Hair follicle dermal papilla cell (primary cell): ENCODE data around the genes FARP2 and ING5.

DNA sequence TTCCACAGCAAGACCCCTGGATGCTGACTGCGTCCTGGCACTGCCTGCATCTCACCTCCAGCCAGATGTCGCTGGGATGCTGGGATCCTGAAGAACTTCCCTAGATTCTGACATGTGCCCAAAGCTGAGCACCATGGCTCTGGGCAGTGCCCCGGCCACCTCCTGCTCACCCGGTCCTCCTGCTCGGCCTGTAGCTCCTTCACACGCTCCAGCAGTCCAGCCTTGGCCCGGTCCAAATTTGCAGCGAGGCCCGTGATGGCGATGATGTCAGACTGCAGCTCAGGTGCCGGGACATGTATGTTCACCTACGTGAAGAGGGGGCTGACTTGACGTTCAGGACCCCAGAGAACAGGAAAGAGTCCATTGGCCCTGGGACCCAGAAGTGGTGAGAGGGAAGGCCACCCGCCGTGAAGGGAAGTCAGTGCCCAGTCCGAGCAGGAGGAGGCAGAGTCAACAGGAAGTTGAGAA lies 46.5 kb downstream of the ANO7 start:
- CAGE, long polyA plus RNA, result no peak

DNA sequence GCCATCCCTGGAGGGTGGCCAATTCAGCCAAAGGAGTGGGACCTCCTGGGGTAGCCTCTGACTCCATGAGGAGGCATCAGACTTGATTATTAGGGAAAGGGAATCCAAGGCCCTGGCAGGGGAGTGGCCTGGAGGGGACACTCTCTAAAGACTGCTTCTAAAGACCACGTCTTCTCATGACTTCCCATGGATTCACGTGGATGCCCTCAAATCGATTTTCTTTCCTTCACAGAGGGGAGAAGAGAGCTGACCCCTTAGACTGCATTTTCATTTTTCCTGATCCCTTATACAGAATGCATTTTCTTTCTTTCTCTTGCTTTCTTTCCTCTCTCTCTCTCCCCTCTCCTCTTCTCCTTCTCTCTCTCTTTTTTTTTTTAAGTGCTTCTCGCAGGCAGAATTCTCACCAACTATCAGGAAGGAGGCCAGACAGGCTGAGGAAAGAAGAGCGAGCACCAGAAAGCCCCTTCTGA lies 50.6 kb downstream of the ANO7 start:
- CAGE, long polyA plus RNA, result no peak

DNA sequence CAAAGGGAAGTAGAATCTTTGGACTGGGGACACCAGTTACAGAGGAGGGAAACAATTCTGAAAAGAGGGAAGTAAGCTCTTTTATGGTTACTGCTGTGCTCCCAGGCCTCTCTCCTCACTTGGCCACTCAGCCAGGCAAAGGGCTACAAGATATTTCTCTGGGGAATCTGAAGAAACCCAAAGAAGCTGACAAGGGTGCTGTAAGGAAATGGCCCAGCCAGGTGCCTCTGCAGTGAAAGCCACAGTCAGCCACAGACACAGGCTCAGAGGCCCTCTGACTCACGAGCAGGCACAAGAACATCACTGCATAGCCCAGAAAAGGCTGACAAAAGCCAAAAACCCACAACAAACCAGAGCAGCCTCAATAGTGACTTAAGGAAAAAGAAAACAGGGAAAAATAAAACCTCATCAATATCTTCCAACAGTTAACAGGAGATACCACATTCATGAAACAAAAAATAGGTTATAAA lies 5.7 kb downstream of the HDLBP start:
- CAGE, long polyA plus RNA, result no peak

DNA sequence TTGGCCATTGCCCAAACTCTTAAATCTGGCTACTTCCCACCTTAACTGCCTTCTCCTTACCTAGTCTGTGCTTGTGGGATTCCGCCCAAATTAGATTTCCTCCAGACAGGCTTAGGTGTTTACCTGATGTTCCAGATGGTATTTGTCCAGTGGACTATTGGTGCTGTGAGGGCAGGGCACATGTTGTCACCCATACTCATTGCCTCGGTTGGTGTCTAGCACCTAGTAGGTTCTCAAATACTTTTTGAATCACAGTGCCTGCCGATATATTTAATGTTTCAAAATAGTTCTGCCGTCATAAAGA lies 1.0 kb downstream of the SEPTIN2 start:
- CAGE, long polyA plus RNA, result no peak

- CAGE, long polyA plus RNA, result no peak
Measured at GRCh38 chr2:241327539-241328139, 11.9 kb downstream of the SEPTIN2 start.

GRCh38 chr2:241329470-241329784 lies 13.7 kb downstream of the SEPTIN2 start:
- CAGE, long polyA plus RNA, result no peak

DNA sequence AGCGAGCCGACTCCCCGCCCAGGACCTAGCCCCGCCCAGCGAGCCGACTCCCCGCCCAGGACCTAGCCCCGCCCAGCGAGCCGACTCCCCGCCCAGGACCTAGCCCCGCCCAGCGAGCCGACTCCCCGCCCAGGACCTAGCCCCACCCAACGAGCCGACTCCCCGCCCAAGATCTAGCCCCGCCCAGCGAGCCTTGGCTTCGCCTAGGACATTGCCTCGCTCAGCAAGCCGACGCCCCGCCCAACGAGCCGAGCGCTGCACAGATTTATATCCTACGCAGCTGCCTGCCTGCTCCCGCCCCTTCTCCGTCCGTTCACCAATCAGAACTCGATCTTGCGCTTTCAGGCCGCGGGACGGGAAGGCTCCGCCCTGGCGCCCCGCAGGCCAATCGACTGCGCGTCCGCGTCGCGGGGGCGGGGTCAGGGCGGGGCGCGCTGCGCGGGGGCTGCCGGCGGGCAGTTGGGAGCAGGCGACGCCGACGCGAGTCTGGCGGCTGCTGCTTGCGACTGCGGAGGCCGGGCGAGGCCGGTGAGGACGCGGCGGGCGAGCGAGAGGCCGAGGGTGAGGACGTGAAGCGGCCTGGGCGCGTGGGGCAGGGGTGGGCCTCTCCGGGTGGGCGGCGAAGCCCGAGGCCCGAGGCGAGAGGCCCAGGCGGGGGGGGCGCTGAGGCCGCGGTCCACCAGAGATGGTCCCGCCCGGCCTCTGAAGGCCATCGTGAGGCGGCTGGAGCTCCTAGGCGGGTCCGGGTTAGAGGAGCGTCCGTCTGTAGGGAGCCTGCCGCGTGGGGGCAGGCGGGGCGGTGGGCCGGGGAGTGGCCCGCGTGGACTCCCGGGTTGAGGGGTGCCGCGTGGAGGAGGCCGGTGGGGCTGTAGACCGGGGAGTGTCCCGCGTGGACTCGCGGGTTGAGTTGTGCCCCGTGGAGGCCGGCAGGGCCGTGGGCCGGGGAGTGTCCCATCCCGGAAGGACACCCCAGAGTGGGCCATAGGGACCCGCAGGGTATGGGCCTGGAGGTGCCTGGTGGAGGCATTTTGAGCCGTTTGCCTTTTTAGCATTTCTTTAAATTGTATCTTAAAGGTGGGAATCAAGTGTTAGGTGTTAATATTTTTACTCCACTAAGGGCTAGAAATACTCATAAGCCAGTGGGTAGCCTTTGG lies at the start of gene FARP2:
Gene FARP2 (plus strand): TSS at position 458 of the 1,154 bp plus-strand sequence.
- CAGE, long polyA plus RNA, result no peak

DNA sequence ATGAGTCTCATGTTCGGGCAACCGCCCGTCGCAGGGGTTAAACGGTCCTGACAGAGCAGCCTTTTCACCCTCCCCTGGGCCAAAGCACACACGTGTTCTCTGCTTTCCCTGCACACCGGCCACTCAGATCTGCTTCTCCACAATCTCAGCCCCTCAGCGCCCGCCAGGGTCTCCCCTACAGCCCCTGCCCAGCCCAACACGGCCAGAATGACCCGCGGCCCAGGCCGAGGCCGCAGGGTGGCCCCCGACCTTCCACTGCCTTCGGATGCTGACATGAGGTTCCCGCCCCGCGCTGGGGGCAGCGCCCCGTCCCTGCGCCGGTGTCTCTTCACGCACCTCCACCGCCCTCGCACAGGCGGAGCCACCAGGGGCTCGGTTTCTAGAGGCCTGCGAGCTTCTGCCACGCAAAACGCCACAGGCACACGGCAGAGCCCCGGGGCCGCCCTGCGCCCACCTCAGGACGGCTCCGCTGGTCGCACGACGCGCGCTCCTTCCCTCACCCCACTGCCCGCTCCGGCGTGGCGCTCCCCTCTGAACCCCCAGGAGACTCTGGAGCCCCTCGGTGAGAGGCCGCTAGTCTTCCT lies 888 bp downstream of the STK25 start:
- CAGE, long polyA plus RNA, result no peak

DNA sequence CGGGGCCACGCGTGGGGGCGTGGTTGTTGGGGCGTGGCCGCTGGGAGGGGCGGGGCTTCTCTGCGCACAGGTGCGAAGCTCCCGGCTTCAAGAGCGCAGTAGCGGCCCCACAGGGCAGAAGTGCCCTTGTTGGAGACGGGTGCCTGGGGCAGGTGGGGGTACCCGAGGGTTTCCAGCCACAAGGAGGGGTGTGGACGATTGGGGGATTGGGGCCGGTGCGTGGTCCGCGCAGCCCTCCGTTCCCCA lies 17.3 kb upstream of the BOK start:
- CAGE, long polyA plus RNA, result no peak

- CAGE, long polyA plus RNA, result no peak
Measured at GRCh38 chr2:241672841-241673403, 13.7 kb downstream of the DTYMK start.

- CAGE, long polyA plus RNA, result no peak
Measured at GRCh38 chr2:241680797-241681739, 5.5 kb downstream of the DTYMK start.

- CAGE, long polyA plus RNA, result no peak
Measured at GRCh38 chr2:241701670-241701812, 298 bp upstream of the ING5 start.

- CAGE, long polyA plus RNA, result no peak
Measured at GRCh38 chr2:241701813-241702871, at the start of gene ING5. TSS of gene ING5 (plus strand) at chr2:241702039.

- CAGE, long polyA plus RNA, result no peak
Measured at GRCh38 chr2:241776165-241776619, 430 bp upstream of the GAL3ST2 start.

DNA sequence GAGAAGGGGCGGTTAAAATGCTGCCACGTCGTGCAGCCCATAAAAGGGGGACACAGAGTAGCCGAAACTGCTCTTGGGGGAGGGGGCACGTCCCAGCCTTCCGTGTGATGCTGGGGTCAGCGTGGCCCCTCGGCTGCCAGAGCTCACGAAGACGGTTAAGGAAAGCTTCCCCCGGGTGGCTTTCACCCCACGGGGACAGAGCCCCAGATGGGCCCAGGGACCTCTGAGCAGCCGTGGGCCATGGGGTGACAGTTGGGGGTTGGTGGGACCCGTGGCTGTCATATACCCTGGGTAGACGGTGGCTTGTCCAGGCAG lies 342 bp downstream of the NEU4 start:
- CAGE, long polyA plus RNA, result no peak

GRCh38 chr2:241810787-241811105 lies 1.8 kb downstream of the NEU4 start:
- CAGE, long polyA plus RNA, result no peak

DNA sequence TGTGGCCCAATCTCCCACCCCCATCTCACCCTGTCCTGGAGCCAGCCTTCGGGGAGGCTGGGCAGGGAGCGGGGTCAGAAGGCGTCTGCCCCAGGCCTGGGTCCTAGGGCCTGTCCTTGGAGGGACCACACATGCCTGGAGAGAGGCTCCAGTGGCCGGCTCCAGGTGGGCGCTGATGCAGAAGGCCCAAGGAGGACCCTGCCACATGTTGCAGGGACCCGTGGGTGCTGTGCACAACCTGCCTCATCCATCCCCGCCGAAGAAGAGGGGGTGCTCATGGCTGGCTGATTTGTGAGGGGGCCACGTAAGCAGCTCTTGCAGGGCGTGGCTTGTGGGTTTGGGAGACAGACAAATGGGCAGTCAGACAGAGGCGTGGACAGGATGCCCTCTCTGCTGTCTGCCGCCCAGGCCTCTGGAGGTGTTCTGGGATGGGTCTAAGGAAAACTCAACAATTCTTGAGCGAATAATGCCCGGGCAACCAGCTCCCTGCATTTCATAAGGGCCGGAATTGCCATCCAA lies 2.2 kb upstream of the RTP5 start:
- CAGE, long polyA plus RNA, result no peak

DNA sequence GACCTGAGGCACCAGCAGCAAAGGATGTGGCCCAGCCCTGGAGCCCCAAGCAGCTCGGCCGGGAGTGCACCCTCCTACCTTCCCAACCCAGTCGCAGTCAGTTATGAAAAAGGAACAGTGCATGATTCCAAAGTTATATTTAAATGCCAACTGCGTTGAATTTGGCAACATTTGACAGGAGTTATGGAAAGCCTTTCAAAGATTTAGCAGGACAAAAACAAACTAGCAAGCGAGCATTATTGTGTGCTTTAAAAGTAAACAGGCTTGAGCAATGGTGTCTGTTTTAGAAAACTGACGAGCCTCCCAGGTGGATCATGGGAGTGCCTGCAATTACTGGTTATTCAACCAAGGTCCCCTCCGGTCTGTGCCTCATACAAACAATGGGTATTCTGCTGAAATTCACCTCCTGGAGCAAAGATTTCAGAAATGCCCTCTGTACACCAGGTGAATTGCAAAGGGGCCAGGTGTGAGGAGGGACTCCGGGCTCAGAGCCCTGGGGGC lies 8.4 kb downstream of the FAM240C start:
- CAGE, long polyA plus RNA, result no peak

- CAGE, long polyA plus RNA, result no peak
Measured at GRCh38 chr2:241899324-241899854, 875 bp downstream of the FAM240C start.

- CAGE, long polyA plus RNA, result no peak
Measured at GRCh38 chr2:242118595-242119250, 218.5 kb upstream of the FAM240C start.